Mesenchymal stem cell of Wharton's jelly (primary cell): ENCODE data around the genes S100G, PDHA1 and BCLAF3.

DNA sequence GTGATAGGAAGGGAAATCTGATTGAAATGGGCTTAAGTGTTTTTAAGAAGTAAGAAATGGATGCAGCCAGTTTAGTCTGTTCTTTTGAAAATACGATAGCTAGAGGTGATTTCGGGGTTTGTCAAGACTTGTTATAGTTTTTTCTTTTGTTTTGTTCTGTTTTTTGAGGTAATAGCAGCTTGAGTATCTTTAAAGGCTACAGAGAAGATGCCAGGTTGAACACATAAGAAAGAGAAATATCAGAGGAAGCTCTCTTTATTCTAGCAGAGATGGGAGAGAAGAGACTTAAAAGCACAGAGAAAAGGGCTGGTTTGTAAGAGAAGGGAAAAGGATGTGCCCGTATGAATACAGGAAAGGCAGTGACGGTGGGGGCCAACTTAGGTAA is 121.5 kb upstream of the S100G start:
- CAGE, long polyA plus RNA: no peak

- CAGE, long polyA plus RNA: no peak
Measured at GRCh38 chrX:16649918-16650439, at the start of gene S100G. TSS of gene S100G (plus strand) at chrX:16650158.

DNA sequence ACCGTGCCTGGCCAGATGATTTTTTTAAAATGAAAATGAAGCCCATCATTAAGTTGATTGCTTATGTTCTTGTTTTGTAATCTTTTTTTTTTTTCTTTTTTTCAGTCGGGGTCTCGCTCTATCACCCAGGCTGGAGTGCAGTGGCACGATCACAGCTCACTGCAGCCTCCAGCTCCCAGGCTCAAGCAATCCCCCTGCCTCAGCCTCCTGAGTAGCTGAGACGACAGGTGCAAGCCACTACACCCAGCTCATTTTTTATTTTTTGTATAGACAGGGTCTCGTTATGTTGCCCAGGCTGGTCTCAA is 3.3 kb upstream of the SYAP1 start:
- CAGE, long polyA plus RNA: no peak

- CAGE, long polyA plus RNA: no peak
Measured at GRCh38 chrX:16726343-16726675, 6.9 kb downstream of the SYAP1 start.

DNA sequence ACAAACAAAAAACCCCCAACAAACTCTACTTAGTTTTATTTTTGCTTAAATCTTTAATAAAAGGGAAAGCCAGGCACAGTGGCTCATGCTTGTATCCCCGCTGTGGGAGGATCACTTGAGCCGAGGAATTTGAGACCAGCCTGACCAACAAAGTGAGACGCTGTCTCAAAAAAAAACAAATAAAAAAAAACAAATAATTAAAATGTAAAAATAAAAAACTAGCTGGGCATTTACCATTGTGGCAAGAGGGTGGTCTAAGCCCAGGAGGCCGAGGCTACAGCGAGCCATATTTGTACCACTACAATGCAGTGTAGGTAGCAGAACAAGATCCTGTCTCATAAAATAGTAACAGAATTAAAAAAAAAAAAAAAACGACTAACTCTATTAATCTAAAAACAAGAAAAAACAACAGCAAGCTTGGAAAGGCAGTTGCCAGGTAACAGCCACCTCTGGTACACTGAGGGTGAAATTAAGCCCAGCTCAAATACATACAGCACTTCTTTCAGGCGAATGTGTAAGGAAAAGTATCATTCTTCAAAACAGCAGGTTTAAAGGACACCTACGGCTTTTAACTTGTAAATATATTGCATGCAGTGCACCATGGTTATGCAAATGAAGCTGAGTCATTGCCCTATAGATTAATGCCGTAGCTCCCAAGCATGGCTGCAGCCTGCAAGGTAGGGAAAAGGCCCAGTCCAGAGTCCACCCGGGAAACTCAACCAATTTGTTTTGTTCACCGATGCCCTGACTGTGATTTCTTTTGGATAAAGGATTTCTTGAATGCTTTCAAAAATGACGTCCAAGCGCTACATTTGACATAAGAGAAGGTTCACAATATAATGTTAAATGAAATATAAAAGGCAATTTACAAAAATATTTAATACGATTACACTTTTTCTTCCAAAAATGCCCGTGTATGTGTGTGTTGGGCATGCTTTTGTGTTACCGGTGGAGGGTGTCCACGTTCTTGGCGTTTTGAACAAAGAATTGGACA is 14.5 kb upstream of the TXLNG start:
- CAGE, long polyA plus RNA: no peak

- CAGE, long polyA plus RNA: no peak
Measured at GRCh38 chrX:16785921-16786372, 319 bp upstream of the TXLNG start.

- CAGE, long polyA plus RNA: no peak
Measured at GRCh38 chrX:17376695-17377047, 1.7 kb downstream of the NHS start.

DNA sequence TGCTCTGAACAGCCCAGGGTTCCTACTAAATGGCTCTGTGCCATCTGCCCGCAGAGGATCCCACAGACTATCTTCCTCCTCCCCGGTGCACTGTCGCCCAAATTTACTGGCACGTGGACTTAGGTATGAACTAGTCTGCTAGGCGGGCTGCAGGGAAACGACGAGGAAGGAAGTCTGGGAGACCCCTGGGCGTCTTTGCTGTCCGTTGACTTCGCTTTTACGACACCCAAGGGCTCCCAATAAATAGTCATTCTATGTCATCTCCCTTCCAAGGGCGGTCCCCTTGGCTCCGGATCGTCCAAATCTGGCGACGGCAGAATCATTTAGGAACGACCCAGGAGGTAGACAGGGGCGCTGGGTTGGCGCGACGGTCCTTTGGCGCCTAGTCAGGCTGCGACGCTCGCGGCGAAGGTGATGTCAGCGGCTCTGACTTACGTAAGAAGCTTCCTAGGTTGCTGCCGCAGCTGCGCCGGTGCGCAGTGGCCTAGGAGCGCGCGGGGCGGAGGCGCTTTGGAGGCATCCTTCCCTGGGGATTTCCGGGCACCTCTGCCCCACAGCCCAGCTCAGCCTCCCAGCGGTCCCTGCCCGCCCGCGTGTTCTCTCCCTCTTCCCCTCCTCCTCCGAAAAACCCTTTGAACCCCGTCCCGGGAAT is 2.2 kb downstream of the NHS start:
- CAGE, long polyA plus RNA: no peak

DNA sequence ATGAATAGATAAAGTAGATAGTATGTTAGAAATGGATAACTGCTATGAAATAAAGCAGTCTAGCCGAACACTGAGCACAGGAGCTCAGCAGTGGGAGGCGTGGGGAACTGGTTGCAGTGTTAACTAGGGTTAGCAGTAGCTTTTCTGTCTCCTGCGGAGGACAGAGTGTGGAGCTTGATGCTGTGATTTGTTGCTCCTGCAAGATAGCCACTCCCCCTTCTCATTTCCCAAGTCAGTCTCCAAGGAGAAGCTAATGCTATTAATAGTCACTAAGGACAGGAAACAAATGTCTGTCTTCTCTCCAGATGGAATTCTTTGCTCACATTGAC is 156.9 kb upstream of the SCML1 start:
- CAGE, long polyA plus RNA: no peak

DNA sequence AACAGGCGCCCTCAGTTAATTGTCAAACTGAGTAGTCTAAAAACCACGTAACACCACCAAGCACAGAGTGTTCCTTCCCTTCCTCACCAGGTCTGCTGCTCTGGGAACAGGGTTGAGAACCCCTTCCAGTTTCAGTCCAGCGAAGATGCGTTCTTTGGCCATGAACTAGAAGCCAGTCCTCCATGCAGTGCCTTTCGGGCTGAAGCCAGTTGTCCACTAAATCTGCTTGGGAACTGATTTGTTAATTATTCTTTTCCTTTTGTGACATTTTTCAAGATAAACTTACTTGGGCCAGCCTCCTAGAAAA is 150.1 kb upstream of the SCML1 start:
- CAGE, long polyA plus RNA: no peak

GRCh38 chrX:17635110-17635867 is 102.0 kb upstream of the SCML1 start:
- CAGE, long polyA plus RNA: no peak

DNA sequence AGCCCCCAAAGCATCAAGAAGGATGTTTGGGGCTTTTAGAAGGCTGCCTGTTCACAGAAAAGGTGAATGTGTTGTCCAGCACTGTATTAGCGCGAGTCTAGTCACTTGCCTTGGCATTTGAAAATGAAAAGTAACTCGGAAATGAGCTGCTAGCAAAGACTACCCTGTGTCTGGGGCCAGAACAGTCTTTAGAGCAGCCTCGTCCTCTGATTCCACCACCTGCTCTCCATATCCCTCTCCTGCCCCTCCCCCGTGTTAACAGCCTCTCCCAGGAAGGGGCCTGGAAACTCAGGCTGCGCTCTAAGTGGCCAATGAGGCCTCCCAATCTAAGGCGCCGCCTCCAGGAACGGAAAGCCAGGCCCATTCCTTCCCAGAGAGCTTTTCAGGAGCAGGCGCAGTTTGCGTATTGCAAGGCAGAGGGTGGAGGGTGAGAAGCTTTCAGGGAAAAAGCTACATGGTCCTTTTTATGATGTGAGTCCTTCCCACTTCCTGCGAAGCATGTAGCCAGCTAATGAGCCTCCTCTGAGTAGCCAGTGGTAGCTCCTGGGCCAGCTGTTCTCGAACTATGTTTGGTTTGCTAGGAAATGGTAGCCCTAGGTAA is 31.2 kb downstream of the RS1 start:
- CAGE, long polyA plus RNA: no peak

DNA sequence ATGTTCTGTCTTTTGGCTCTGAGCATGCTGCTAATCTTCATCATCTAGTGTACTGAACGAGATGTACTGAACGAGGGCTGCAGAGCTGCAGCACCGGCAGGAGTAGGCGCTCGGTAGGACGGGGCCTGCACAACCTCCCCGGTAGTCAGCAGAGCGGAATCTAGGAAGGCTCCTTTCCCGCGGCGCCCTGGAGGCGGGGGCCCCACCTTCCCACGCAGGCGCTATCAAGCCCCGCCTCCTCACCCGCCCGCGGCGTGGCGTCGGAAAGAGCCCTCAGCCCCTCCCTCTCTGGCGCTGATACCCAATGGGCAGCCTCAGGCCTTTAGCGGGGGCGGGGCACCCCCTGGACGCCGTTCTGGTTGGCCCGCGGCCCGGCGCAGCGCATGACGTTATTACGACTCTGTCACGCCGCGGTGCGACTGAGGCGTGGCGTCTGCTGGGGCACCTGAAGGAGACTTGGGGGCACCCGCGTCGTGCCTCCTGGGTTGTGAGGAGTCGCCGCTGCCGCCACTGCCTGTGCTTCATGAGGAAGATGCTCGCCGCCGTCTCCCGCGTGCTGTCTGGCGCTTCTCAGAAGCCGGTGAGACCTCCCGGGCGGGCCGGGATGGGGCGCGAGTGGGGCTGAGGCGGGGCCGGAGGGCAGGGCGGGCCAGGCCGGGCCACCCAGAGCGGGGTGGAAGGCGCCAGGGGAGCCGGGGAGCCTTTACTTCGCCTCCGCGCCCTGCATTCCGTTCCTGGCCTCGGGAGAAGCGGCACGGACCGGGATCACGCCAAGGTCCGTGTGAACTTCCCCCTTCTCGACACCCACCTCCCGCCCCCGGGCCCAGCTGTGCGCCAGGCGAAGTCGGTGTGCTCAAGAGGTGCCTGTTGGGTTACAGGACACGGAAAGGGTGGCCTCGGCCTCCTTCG is at the start of gene PDHA1:
Gene PDHA1 (plus strand): TSS at position 413 of the 909 bp plus-strand sequence.
- CAGE, long polyA plus RNA: no peak

DNA sequence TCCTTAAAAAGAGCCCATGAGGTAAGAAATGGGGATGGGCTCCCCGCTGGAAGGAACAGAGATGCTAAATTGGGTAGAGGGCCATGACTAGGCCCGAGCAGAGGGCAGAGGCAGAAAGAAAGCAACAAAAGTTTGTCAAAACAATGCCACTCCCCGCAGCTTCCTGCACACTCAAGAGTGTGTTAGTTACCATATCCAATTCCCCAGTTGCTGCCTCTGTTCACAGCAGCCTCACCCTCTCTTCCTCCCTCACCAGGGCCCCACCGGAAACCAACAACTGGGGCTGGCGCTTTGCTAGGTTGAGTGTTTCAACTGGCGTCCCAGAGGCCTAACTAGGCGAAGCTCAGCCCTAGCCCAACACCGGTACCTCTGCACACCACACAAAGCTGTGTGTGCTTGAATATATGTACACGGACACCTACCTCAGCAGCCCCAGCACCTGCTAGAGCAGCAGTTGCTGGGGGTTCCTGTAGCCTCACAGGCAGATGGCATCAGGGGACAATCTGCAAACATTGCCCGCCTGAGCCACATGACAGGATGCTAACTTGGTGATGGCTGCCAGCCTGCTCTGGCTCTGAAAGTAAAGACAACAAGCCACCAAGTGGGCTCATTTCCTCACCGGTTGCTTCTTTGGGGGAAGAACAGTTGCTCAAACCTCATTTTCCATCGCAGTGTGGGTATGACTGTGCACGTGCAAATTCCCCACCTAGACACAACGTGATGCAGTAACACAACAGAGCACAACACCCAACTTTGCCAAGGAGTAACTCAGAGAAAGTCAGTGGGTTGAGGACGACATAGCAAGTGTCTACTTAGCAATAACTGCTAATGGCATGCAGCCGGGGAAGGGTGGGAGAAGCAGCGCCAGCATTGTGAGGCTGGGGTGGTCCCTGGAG is 139.7 kb downstream of the SH3KBP1 start:
- CAGE, long polyA plus RNA: no peak

- CAGE, long polyA plus RNA: no peak
Measured at GRCh38 chrX:19751840-19752427, 135.5 kb downstream of the SH3KBP1 start.

GRCh38 chrX:19964793-19965811 is 25.8 kb downstream of the BCLAF3 start:
- CAGE, long polyA plus RNA: no peak

DNA sequence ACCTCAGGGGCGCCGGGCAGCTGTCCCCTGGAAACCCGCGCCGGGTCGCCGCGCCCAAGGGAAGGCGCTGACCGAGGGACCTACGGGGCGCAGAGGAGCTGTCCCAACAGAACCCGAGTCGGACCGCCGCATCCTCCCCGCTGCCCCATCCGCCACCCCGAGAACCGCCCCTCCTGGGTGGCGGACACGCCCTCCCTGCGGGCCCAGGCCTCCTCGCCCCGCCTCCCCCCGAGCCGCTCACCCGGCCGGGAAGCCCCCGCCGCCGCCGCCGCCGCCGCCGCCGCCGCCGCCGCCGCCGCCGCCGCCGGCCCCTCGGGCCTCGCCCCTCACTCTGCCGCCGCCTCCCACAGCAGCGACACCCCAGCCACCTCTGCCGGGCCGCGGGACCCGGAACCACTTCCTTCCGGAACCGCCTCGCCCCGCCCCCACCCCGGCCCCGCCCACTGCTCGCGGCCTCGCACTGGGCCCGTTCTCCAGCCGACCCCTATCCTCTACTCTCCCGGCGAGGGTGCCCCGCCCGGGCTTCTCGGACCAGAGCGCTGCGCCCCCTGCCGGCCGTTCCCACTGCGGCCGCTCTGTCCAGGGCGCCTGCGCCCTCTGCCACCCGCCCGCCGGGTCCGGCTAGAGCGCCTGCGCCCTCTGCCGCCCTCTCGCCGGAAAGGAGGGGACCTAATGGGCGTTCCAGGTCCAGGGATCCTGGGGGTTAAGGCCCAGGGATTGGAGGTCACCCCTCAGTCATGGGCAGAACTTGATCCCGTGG is at the start of gene BCLAF3:
Gene BCLAF3 (minus strand): TSS at position 395 of the 760 bp plus-strand sequence.
- CAGE, long polyA plus RNA: no peak

- CAGE, long polyA plus RNA: no peak
Measured at GRCh38 chrX:20361908-20362273, 95.2 kb upstream of the RPS6KA3 start.

GRCh38 chrX:20412624-20413293 is 146.1 kb upstream of the RPS6KA3 start:
- CAGE, long polyA plus RNA: no peak

- CAGE, long polyA plus RNA: no peak
Measured at GRCh38 chrX:21438703-21439164, 64.5 kb downstream of the CNKSR2 start.